SK-N-MC (cell line): ENCODE measurements around the gene GJB4.

- RRBS, result no CpG with 5 or more reads among the region's 12 CpGs
Observed at GRCh38 chr1:32897680-32898527, 3.3 kb downstream of the TMEM54 start.

DNA sequence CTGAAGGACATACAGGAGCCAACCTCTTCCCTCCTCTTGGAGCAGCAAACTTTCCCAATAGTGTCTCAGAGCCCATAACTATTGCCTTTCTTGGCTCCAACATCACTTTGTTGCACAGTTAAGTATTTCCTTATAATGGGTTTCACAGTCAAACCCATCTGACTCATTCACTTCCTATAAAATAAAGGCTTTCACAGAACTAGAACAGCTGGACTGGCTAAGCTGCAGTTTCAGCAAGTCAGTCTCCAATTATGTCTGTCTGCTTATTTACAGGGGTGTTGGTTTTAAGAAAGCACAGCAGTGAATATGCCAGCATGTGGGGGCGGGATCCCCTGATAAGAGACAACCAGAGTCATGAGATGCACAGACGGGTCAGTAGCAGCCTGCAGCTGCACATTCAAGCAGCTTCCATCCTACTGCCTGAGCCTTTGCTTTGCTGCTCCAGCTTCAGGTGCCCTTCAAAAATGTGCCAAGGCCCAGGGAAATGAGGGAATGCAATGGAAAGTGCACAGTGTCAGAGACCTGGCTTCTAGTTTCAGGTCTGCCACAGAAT, 24.9 kb downstream of the RNF19B start:
- RRBS, result no CpG with 5 or more reads among the region's 2 CpGs

DNA sequence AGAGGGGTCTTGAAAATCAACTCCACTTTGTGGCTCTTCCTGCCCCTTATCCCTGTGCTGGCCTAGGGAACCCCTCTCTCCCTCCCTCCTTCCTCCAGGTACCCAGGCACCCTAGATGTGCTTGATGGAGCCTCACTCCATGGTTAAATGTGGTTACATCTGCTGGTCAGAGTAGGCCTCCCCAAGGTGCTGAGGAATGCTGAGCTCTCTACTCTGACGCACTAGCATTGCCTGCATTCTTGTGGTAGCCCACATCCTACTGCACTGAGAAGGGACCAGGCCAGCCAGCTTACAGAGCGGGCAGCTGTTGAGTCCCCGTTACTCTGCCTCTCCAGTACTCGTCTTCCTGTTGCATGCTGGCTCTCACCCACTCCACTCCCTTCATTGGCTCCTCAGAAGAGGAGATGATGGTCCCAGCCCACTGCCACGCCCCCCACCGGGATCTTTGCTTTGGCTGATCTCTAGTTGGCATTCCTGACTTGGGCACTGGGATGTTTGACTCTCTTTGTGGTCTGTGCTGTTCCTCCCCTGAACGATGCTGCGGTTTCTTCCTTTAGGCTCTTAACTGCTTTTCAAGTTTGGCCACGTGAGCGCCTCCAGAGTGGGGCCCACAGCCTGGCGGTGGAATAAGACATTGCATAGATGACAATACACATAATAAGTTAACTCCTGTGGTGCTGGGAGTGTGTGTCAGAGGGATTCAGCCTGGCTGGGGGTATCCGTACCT, 18.4 kb downstream of the AZIN2 start:
- RRBS, result no CpG with 5 or more reads among the region's 12 CpGs

- RRBS, result no CpG with 5 or more reads among the region's 9 CpGs
Observed at GRCh38 chr1:33169318-33169987, 12.4 kb downstream of the TRIM62 start.

DNA sequence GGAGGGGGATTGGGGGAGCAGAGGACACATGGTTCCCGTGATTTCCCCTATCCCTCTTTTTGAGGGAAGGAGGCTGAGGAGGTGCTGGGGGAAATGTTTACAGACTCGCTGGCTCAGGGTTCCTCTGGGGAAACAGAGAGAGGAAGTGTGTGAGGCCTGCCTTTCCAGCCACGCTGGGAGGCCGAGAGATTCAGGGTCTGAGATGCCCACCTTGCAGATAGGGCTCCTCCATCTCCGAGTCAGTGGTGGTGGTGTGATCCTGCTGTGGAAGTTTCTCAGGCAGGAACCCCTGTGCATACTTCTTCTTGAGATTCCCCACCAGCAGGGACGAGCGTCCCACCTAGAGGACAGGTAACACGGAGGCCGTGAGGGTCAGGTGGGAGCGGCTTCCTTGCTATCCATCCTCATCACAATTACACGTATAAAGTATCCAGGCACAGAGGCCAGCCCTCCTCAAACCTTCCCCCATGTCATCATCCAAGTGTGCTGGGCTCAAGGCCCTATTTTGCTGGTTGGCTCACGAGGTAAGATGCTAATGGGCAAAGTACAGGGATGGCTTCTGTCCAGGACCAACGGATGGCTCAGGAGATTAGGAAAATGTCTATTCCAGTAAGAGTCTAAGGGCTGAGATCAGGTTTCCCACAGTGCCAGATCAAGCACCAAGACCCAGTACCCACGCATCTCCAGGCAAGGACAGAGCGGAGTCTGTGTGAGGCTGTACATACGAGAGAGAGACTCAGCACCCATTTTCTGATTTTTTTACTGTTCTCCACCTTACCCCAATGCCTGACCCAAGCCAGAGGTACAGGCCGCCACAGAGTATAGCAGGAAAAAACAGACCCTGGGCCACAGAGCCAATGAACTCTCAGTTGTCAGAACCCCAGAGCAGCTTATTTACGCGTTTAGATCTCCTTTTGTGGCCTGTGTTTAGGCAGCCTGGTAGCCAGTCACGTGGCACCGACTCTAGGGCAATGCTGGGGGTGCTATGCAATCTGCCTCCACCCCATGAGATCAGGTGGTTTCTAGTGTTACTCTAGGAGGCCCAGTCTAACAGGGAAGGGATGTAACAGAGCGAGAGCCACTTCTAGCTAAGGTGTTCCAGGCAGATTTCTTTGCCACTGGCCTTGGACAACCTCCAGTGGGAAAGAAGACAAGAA, 11.5 kb upstream of the A3GALT2 start:
- RRBS, result no CpG with 5 or more reads among the region's 22 CpGs

- RRBS, result no CpG with 5 or more reads among the region's 7 CpGs
Observed at GRCh38 chr1:33374017-33375014, 53.4 kb upstream of the A3GALT2 start.

DNA sequence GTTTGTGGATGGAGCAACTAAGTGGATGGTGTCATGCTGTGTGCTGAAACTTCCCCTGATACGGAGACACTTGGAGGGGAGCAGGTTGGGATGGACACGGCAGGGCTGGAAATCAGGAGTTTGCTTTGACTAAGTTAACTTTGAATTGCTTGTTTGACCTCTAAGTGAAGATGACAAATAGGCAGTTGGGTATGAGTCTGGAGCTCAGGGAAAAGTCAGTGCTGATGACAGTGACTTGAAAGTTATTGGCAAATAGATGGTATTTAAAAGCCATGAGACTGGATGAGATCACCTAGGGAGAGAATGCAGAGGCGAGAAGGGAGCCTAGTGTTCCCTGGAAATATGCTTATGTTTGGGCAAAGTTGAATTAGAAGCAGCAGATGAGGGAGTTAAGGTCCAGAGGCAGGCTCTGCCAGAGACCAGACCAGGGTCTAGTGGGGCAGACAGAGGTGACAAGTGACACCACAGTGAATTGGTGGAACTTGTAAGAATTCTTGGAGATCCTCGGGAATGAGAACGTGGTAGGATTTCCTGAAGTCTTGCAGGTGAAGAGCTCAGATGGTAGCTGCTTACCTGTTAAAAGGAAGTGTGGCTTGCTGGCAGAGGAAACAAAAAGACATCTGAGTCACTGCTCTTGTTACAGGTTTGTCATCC, 12.6 kb upstream of the ZSCAN20 start:
- RRBS, result no CpG with 5 or more reads among the region's 5 CpGs

GRCh38 chr1:33575095-33576196, 103.0 kb downstream of the ZSCAN20 start:
- RRBS, result no CpG with 5 or more reads among the region's 14 CpGs

- RRBS, result no CpG with 5 or more reads among the region's 1 CpG
Observed at GRCh38 chr1:33902891-33903201, 39.0 kb downstream of the HMGB4 start.

DNA sequence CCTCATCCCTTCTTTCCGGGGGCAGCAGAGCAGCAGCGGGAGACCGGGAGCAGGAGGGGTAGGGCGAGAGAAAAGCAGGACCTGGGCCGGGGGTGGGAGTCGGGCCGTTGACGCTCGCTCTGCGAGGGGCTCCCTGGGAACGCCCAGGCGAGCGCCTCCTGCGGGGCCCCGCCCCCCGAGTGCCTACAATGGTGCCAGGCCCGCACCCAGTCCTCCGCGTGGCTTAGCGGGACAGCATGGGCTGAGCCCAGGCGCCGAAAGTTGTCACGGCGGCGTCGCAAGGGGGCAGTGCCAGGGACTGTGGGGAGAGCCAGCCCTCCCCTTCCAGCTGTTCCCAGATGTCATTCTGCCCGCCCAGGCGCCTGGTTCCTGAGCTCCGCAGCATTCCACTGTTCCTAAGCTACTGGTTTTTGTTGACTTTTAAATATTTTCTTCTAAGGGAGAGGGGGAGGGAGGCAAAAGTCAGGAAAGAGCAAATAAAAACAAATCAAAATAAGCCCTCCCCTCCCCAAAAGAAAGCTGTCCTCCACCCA, 505 bp downstream of the C1orf94 start:
- RRBS, result no CpG with 5 or more reads among the region's 29 CpGs

DNA sequence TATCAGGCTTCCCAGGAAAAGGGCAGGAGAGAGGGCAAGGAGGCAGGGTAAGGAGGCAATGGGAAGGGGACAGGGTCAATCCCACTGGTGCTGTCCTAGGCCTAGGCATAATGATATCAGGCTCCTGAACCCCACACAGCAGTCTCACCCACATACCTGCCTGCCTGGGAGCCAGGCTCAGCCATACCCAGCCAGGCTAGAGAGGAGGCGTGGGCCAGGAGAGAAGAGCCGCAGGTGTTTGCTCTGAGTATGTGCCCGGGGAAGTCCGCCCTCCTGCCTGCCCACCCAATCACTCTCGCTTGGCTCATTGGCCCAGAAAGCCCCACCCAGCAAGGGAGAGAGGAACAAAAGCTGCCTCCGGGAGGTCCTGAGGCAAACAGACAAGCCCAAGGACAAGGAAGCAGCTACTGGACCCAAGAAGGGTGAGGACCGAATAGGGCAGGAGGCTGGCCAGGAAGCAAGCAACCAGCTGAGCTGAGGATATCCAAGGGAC, at the start of gene GJB4:
GJB4 (plus strand) TSS at position 374 of the 493 bp plus-strand sequence.
- RRBS, result 9% methylated on average over 3 of the region's 7 CpGs

DNA sequence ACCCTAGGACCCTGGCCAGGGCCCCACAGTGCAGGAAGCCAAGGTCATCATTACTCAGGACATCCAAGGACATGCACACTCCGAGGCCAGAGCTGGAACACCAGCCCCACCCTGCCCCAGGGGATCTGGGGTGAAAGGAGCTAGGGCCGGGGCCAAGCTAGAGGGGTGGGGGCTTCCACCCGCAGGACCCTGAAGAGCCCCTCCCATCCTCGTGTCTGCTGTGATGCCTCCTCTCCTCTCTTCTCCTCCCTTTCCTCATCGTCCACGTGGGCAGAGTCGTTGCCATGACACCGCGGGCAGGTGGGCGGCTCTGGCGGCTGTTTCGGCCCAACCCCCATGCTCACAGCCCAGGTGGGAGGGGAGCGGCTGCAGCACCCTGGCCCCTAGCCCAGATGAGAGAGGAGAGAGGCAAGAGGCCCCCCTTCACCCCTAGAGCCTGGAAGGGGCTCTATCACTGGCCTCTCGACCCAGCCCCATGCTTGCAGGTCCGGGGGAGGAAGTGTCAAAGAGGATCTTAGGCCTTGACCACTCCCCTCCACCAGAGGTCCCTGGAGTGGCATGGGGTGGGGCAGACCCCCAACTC, 10.6 kb downstream of the DLGAP3 start:
- RRBS, result no CpG with 5 or more reads among the region's 15 CpGs

- RRBS, result no CpG with 5 or more reads among the region's 7 CpGs
Observed at GRCh38 chr1:34972852-34973505, 12.2 kb downstream of the TMEM35B start.

GRCh38 chr1:34984498-34985132, 532 bp downstream of the TMEM35B start:
- RRBS, result no CpG with 5 or more reads among the region's 21 CpGs

GRCh38 chr1:35120639-35121294, 41.6 kb downstream of the ZMYM1 start:
- RRBS, result 82% methylated on average over 6 of the region's 40 CpGs

GRCh38 chr1:35177347-35177733, 15.6 kb downstream of the SFPQ start:
- RRBS, result no CpG with 5 or more reads among the region's 2 CpGs

DNA sequence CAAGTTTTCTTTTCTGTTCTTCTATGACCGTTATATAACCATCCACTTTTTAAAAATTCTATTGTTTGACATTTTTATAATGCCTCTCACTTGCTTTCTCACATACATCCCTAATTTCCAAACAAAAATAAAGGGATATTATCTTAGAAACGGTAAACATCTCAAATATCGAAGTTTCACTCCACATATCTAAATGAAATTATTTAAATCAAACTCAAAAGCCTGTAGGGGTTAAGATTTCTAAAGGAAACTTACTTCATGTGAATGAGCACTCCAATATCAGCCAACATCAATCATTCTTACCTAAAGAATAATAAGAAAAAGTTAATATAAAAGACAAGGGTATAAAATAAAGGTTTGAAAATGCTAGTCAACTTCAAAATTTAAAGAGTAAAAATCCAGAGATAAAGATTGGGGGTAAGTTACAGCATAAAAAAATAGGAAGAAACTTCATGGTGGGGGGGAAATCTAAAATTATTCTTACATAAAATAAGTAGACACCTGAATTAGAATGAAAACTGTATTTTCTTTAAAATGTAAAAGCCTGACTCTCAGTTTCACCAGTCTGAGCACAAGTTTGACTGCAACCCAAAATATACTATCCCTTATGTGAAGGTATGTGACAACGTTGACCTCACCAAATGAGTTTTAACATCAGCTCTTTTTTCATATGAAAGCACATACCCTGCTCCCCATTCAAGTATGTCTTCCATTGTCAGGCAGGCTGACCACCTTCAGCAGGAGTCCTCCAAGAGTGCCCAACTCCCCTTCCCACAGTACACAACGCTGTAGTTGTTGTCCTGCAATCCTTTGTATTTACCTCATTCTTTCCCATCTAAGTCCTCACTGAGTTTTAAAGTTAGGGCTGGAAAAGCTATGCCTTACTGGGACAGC, 15.0 kb downstream of the SFPQ start:
- RRBS, result no CpG with 5 or more reads among the region's 5 CpGs

GRCh38 chr1:35180248-35180673, 12.7 kb downstream of the SFPQ start:
- RRBS, result no CpG with 5 or more reads among the region's 4 CpGs

- RRBS, result no CpG with 5 or more reads among the region's 10 CpGs
Observed at GRCh38 chr1:35180674-35181436, 12.1 kb downstream of the SFPQ start.

- RRBS, result no CpG with 5 or more reads among the region's 4 CpGs
Observed at GRCh38 chr1:35319889-35320543, 51.5 kb downstream of the ZMYM4 start.